Measurements from ENCODE around the gene PKP2.

- PRO-cap = no peak
Observed at GRCh38 chr12:32273007-32273246, 126.4 kb upstream of the FGD4 start.

- PRO-cap = no peak
Observed at GRCh38 chr12:32296431-32296858, 102.9 kb upstream of the FGD4 start.

GRCh38 chr12:32305599-32306250 is 93.6 kb upstream of the FGD4 start:
- PRO-cap = no peak

GRCh38 chr12:32455793-32456159 is 56.4 kb downstream of the FGD4 start:
- PRO-cap = no peak

DNA sequence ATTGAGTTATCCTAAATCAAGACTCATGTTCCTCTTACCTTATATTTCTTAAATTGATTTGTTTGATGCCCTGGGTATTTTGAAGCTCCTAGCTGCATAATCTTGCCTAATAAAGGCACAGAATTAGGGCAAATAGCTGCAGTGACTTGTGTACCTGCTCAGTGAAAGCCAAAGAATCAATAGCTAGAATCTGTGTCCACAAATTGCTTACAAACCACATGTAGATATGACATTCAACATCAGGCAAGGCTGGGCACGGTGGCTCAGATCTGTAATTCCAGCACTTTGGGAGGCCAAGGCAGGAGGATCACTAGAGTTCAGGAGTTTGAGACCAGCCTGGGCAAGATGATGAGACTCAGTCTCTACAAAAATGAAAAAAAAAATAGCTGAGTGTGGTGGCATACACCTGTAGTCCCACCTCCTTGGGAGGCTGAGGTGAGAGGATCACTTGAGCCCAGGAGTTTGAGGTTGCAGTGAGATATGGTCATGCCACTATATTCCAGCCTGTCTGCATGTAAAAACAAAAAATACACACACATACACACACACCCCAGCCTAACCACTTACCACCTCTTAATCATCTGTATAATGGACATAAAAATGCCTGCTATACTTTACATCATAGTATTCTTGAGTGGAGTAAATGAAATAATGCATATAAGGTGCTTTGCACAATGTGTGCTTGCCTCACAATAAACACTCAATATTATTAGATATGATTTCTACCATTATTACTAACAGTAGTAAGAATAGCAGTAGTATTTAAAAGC is 132.0 kb upstream of the DNM1L start:
- PRO-cap = no peak

GRCh38 chr12:32893449-32893898 is 3.1 kb downstream of the PKP2 start:
- PRO-cap = no peak

DNA sequence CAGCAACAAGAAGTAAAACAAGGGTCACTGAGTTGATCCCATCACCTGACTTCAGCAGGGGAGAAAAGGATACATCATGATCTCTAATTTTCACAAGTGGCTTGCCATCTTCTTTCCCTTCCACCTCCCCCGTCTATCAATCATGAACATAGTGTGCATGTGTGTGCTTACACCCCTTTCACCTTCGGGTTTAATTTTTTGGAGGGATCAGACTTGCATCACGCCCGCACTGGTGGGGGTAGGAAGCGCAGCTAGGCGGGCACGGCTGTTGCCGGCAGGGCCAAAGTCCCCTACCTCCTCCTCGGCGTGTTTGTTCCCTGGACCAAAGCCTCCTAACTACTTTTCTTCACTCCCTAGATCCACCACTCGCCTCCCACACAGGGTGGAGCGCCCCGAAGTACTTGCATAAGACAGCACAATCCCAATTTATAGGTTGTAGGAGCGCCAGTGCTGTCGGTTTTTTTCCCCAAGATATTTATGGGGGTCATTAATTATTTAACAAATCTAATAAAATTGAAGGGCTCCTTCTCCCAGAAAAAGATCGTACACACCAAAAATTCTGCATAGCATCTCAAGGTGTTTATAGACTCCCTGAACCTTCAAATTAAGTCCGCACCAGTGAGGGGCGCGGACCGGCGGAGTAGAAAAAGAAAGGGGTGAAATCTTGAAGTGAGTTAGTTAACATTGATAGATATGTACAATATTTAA is 832 bp downstream of the PKP2 start:
- PRO-cap = no peak

- PRO-cap = no peak
Observed at GRCh38 chr12:32896299-32897360, at the start of gene PKP2. TSS of gene PKP2 (minus strand) at chr12:32896777.

GRCh38 chr12:34022871-34023302 is 591 bp downstream of the ALG10 start:
- PRO-cap = no peak

- PRO-cap = no peak
Observed at GRCh38 chr12:38131061-38131460, 185.5 kb upstream of the ALG10B start.

DNA sequence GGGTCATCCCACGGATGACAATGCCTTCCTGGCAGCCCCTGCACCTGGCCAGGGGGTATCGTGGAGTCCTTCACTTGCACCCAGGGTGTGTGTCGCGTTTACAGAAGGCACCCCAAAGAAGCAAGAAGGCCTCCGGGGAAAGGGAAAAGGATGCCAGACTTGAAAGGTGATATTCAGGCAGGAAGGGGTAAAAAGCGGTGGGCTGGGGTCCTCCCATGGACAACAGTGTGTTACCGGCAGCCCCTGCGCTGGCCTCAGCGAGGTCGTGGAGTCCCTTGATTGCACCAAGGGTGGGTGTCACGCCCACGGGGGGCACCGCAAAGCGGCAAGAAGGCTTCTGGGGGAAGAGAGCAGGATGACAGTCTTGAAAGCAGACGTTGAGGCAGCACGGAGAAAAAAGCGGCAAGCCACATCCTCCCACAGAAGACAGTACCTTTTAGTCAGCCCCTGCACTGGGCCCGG is 162.6 kb upstream of the ALG10B start:
- PRO-cap = no peak

GRCh38 chr12:38881817-38882052 is 23.7 kb downstream of the CPNE8 start:
- PRO-cap = no peak

DNA sequence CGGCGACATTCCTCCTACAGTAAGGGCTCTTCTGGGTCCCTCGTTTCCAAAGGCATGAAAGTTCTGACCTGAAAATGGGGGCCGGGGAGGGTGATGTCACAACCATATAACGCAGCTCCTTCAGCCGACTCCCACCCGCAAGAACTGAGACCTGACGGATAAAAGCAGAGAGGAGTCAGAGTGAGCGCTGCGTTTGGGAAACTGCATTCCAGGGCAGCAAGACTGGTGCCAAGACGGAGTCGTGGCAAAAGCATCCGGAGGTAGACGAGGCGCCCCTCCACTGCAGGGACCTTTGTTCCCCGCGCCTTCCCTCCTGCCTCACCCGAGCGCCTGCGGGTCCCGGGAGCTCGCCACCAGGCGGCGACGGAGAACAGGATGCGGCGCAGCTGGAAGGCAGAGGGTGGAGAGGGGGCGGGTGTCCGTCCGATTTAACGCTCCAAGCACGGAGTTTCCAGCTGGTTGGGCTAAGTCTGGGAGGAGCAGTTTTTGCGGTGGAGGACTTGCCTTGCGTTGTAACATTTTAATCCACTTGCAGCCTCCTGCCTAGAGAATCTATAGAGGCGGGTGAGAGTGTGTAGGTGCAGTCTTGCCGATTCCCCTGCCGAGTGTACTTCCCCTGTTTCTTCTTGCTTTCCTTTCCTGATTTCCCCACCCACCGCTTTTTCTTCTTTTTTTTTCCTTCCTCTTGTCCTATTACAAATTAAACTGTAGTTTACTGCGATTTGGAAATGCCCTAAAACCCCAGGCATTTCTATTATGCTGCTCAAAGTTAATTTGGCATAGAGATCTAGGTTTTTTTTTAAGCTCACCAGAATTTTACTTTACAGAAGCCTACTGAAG is 1.3 kb upstream of the CPNE8 start:
- PRO-cap = unidirectional peak, minus-strand start at position 146 of the sequence; bidirectional peak, plus-strand start at position 551 of the sequence, minus-strand start at position 332 of the sequence

DNA sequence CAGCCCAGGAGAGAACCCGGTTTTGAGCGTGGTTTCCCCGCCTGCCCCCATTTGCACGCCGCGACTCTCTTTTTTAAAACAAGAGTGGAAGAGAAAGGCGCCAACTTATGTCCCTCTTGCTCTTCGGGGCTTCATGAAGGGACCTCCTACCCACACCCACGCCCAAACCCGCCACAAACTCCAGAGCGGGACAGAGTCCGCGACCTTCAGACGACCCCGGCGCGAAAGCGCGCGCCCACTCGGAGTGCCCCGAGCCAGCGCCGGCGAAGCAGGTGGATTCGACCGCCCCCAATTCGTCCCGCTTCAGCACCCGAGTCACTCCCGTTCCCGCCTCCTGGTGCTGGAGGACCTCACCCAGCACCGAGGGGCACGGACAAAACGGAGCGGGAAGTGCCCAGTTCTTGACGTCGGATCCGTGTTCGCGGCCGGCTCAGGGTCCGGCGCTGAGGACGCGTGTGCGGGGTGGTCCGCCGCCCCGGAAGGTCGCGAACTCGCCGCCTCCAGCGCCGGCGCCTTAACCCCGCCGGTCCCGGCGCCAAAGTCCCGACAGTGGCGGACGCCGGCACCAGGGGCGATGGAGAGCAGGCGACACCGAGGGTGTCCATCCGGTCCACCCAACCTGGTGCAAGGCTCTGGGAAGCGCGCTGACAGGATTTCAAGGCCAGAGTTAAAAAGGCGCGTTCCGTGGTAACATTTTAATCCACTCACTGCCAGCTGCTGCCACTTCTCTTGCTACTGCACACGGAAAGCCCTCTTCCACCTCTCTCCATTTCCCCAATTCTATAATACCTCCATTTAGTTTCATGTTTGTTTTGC is 239.8 kb upstream of the CPNE8 start:
- PRO-cap = no peak

GRCh38 chr12:39351546-39352325 is 91.2 kb downstream of the KIF21A start:
- PRO-cap = no peak

DNA sequence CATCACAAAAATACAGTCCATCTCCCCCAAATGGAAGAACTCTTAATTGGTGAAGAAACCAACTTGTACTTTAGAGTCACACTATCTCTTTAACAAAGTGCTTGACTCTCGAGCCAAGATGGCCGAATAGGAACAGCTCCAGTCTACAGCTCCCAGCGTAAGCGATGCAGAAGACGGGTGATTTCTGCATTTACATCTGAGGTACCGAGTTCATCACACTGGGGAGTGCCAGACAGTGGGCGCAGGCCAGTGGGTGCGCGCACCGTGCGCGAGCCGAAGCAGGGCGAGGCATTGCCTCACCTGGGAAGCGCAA is 127.7 kb downstream of the SLC2A13 start:
- PRO-cap = no peak

GRCh38 chr12:40058755-40059165 is 47.1 kb downstream of the SLC2A13 start:
- PRO-cap = no peak

GRCh38 chr12:40158244-40159190 is 52.6 kb upstream of the SLC2A13 start:
- PRO-cap = no peak

- PRO-cap = no peak
Observed at GRCh38 chr12:40226250-40226662, 1.5 kb downstream of the LRRK2 start.

- PRO-cap = no peak
Observed at GRCh38 chr12:40321897-40322555, 97.2 kb downstream of the LRRK2 start.

Measured in mesenteric fat pad (tissue), 1 donor.